GM06990 (cell line): ENCODE measurements around the genes ARMC8 and CEP70.

DNA sequence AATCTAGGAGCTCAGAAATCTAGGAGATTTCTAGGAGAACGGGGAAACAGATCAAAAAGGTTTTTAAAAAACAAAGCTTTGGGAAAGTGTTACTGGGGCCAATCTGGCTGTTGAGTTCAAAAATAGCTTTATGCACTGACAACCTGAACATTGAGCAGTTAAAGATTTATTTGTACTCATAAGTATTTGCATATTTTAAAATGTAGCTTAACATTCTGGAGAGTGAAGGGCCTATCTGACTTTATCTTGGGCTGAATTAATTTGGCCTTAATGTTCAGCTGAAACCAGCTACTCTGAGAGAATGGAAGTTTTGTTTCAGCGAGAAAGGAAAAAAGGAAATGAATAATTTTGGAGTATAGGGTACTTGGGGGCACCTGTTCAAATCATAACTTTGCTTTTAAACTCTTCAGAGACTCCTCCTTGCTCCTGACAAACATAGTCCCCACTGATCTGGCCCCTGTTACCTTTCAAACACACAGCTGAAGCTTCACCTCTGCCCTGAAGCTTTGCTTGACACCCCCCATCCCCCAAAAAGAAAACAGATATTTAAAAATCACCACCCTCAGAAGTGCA lies 1.8 kb downstream of the PPP2R3A start:
- RRBS: no CpG with 5 or more reads among the region's 2 CpGs

- RRBS: no CpG with 5 or more reads among the region's 4 CpGs
These were observed 2.3 kb downstream of the PPP2R3A start for GRCh38 chr3:135967851-135968254.

GRCh38 chr3:136045247-136045846 lies 79.8 kb downstream of the PPP2R3A start:
- RRBS: no CpG with 5 or more reads among the region's 3 CpGs

- RRBS: no CpG with 5 or more reads among the region's 5 CpGs
These were observed 92.8 kb downstream of the MSL2 start for GRCh38 chr3:136103249-136103754.

DNA sequence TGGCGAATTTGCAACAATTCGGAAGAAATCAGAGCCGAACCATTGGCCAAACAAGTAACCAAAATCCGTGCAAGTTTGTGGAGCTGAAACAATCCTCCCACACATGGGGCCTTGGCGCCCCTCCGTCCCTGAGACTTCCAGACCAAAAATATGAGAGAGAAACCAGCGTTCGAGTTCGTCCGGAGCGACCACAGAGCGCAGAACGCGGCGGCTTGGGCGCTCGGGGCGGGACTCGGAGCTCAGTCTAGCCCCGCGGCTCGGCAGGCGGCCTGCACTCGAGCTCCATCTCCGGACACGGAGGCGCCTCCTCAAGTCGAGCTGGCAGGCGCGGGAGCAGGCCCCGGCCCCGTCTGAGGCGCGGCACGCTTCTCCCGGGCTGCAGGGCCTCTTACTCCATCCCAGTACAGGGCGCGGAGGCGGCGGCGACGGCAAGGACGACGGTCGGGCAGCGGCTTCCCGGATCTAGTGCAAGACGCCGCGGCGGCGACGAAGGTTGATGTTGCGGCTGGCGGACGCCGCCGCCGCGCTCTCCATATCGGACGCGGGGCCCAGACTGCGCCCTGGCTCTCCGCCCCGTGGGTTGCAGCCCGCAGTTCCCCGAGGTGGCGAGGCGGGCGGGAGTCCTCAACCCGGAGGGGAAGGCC lies 823 bp downstream of the MSL2 start:
- RRBS: 3% methylated on average over 24 of the region's 72 CpGs

GRCh38 chr3:136249512-136249833 lies 667 bp upstream of the PCCB start:
- RRBS: no CpG with 5 or more reads among the region's 4 CpGs

GRCh38 chr3:136414284-136415004 lies 164.3 kb downstream of the PCCB start:
- RRBS: no CpG with 5 or more reads among the region's 2 CpGs

GRCh38 chr3:136527167-136527703 lies 224.9 kb downstream of the STAG1 start:
- RRBS: no CpG with 5 or more reads among the region's 8 CpGs

- RRBS: no CpG with 5 or more reads among the region's 8 CpGs
These were observed 2.1 kb downstream of the STAG1 start for GRCh38 chr3:136749952-136750673.

DNA sequence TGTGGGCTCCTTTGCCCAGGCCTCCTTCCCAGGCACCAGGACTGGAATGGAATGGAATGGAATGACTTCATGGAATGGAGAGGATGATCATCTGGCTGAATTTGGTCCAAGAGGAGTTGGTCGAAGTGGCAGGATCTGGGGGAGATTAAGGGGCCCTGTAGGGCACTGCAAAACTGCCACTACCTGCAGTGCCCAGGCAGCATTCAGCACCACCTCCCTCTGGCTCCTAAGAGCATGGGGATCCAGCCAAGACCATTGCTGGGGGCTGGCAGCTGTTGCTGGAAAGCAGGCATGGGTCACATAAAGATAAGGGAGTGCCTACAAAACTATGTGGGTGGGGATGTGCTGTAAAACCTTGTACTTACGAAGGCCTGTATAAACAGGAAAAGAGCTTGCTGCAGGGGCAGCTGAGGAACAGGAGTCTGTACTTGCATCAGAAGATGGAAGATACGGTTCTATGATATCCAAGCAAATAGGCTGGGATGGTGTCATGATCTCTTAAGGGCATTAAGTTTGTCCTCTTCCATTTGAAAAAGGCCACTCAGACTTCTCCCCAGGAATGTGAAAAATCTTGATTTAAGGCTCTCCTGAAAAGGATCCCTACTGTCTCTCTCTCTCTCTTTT lies 27.0 kb downstream of the IL20RB start:
- RRBS: no CpG with 5 or more reads among the region's 3 CpGs

GRCh38 chr3:137713996-137714300 lies 50.2 kb upstream of the SOX14 start:
- RRBS: no CpG with 5 or more reads among the region's 5 CpGs

- RRBS: 5% methylated on average over 3 of the region's 24 CpGs
These were observed at the start of gene ARMC8 for GRCh38 chr3:138187118-138187473. Gene ARMC8 (plus strand): TSS chr3:138187301.

DNA sequence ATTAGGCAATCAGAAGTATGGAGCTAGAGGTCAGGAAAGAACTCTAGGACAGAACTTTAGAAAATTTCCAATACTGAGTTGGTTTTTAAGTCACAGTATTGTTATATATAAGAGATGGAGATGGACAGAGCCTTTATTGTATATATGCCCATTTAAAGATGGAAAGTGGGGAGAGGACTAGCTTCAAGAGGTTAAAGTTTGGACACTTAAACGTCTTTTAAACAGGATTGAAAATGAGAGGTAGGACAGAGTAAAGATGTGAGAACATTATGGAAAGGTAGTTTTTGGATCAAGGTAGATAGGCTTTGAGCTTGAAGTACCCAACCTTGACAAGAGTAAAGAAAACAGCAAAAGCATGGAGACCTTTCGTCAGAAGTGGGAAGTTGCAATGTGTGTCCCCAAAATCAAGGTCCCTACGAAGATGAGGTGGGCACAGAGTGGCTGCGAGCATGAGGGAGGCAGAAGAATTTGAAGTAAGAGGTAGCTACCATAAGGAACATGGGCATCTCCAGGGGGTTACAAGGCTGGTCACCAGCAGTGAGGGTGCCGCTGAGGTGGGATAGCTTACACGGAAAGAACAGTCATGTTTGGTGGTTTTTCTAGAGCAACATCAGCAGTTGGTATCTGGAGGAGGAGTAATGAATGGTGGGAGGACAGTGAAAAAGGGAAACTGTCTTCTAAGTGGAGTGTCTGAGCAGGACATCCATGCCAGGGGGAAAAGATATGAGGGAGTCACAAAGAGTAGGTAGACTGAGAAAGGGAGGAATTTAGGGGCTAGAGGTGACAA lies 68.0 kb downstream of the NME9 start:
- RRBS: no CpG with 5 or more reads among the region's 6 CpGs

DNA sequence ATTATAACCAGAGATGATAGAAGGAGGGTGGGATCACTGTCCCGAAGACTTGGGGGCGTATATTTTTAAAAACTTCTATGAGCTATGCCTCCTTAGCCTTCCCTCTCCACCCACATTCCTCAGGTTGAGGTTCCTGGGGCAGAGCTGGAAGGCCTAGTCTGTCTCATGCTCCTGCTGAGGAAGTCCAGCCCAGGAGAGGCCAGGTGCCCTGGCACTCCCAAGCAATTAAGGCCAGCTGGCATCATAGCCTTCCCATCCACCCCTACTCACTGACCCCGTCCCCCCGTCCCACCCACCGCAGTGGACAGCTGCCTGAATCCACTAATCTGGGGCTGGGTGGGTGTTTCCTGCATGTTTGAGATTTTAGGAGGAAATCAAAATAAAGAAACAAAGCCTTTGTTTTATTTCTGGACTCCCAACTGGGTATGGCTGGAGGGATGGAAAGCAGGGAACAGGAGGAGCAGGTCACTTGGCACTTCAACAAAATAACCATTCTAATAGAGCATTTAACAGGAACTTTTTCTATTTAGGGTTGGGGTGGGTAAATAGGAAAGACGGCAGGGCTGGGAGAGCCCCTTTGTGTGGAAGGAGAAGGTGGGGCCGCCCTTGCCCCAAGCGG lies 8.3 kb downstream of the MRAS start:
- RRBS: no CpG with 5 or more reads among the region's 8 CpGs

DNA sequence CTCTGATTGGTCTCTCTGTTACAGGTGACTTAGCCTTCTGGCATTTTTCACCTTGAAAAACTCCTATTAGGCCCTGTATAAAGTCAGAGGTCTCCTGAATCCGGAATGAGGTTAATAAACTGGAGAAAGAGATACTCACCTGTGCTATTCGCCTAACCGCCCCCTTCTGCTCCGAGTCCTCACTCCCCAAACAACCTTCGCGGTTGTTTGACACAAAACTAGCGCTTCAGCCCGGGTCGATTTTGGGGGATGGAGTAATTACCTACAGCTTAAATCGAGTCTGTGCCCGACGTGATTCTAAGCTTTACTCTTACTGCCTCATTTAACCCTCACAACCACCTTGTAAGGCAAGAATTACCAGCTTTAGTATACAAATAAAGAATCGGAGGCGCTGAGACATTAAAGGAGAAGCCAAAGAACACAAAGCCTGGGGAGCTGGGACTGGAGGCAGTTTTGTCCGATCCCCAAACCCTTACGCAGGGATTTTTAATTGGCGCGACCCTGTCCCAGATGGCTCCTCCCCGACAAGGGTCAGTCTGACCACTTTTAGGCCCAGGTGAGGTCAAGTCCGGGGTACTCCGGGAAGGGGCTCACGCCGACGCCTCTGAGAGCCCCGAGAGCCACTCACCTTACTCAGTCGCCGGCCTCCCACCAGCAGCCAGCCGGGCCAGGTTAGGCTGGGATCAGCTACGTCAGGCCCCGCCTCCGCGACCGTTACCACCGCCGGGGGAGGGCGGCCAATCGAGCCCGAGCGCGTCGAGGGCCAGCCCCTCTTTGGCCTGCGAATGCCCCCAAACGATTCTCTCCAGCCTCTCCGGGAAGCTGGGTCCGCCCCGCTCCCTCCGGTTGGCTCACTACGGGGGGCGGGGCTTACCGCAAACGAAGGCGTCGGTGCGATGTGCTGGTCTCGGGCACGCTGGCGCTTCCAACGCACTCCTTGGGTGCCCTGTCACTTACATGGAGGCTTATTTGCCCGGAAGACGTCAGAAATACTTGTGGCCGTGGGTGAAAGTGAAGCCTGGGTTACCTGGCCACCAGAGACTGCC lies at the start of gene CEP70:
Gene CEP70, minus strand, starts transcription at position 691 of the 1,046 bp plus-strand sequence.
- RRBS: 3% methylated on average over 25 of the region's 61 CpGs

DNA sequence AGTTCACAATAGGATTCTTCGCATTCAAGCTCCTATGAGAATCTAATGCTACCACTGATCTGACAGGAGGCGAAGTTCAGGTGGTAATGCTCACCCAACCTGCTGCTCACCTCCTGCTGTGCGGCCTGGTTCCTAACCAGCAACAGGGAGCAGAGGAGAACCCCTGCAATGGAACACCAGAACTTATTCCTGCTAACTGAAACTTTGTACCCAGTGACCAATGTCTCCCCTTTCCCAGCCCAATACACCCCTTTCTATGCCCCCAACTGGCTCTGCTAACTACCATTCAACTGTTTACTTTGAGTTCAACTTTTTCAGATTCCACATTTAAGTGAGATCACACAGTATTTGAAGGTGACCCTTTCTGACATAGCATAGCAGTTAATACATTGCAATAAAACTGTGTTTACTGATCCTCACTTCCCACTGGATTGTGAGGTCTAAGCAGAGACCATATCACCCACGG lies 84.2 kb downstream of the PIK3CB start:
- RRBS: no CpG with 5 or more reads among the region's 4 CpGs

GRCh38 chr3:138916842-138917211 lies 30.1 kb downstream of the FOXL2 start:
- RRBS: no CpG with 5 or more reads among the region's 2 CpGs

- RRBS: 18% methylated on average over 8 of the region's 21 CpGs
These were observed 8.1 kb downstream of the FOXL2 start for GRCh38 chr3:138938812-138939238.